Monocyte (primary cell): ENCODE results near the gene SREK1.

GRCh38 chr5:64163535-64164141 is 2.0 kb upstream of the RNF180 start:
- PRO-cap, 2 experiments, result no peak in any of the 2 experiments

DNA sequence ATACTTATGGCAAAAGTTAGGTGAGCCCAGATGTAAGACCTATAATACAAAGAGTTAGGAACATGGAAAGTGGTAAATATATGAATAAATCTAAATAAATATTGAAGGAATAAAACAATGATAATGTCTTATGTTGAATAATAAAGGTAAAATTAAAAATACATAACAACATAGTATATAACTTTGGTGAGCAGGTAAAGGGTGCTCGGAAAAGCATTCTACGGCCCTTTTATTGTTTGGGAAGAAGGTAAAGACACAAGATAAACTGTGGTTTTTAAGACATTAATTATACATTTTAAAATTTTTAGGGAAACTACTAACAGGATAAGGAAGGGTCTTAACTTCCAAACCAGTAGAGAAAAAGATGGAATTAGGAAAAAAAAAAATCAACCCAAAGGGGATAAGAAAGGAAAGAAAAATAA is 127.6 kb downstream of the CWC27 start:
- PRO-cap, 2 experiments, result no peak in any of the 2 experiments

DNA sequence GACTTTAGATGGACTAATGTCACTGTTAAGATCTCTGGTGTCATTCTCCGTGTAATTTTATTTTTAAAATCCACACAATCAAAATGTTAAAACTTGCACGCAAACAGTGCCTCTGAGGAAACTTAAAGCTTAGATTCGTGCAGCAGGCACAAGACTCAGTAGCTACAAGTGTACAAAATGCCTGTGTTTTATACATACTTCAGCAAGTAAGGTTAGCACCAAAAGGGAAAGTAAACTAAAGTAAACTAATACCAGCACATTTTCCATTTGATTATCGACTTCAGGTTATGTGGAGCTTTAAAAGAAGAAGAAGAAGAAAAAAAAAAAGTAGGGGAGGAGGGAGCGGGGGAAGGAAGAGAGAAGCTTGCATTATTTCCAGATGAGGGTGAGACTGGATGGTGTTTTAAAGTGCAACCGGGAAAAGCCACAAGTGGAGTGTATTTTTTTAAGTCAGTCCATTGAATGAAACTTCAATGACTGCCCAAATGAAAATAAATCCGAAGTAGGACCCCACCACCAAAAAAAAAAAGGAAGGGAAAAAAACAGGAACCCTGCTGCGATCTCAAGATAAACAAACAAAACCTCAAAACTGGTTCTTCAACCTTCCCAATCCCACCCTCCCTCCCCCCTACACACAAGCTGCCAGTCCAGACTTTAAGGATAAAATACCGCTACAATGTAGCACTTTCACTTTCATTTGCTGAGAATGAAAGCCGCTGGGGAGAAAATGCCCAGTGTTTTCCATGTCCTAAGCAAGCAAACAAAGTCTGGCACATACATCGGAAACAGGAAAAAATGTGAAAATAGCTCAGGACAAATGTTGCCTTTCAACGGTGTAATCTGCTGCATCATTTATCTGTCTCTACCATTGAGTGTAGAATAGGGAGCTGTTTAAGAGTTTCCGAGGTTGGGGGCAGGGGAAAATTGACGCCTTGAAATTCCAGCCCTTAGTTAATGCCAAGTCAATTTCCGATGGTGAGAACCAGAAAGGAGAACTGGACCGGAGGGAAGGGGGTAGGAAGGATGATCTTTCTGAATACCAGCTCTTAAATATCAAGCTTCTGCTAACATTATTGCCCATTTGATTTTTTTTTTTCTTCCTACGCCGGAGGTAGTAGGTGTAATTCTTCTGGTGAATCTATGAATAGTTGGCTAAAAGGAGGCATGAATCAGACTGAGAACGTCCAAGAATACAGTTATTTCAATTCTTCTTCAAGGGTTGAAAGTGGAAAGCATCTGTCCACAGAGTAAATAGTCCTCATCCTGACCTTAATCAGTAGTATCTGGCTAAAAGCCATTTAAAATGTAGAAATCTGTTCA is 962 bp upstream of the ADAMTS6 start:
- PRO-cap, 2 experiments, result no peak in any of the 2 experiments

GRCh38 chr5:65660427-65661026 is 35.7 kb downstream of the SHLD3 start:
- PRO-cap, 2 experiments, result no peak in any of the 2 experiments

DNA sequence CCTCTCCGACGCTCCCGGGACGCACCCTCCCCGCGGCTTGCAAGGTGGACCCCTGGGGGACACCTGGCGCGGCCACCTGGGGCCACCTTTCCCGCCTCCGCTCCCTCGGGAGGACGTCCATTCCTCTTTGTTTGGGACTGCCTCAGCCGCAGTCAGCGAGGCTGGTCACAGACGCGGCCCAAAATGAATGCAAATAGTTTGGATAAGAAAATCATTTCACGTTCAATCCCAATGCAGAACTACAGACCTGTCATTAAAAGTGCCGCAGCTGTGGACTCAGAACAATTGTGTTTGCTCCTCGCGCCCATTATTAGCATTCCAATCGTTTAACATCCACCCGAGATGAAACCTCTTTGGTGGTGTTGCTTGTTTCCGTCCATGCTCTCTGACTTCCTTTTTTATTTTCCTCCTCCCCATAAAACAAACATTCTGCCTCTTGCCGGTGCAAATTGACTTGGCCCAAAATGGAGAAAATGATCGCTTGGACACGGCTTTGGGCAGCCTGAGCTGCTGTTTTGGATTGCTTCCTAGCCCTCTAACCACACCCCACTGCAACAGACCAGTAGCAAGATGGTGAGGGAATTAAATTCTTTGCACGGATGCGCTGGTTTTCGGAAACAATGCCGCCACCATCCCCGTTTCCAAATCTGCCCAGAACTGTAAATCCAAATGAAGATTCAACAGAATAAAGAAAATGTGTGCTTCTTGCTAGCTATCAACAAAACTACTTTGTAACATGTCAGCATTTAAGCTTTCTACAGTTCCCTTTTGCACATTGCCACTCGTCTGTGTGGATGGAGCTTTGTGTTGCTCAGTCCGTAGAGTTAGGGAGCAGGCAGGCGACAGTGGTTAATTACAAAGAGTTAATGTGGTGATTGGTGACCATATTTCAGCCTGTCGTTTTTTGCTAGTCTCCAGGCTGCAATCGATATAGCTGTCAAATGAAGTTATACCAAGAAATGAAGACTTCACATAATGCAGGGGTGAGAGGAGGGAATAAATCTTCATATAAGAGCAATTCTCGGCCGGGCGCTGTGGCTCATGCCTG is 829 bp downstream of the NLN start:
- PRO-cap, 2 experiments, result no peak in any of the 2 experiments

DNA sequence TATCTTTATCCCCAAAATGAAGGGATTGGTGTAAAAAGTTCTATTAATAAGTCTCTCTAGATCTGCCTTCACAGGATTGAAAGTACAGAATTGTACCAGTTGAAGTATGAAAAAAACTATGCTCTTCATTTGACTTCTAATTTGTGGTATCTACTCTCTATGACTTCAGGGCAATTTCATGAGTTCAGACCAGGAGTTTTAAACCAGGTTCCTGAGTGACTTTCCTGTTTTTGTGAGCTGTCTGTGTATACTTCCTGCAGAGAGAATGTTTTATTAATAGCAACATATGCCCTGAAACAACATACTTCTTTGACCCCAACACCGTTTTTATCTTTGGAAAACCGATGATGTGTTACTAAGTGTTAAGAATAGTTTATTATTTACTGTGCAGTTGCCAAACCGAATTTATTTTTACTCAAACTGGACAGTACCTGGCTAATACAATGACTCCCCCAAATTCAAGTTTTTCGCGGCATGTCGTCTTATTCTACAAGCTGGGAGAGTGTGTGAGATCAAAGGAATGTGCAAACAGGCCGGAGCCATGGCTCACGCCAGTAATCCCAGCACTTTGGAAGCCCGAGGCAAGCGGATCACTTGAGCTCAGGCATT is 58.8 kb upstream of the ERBIN start:
- PRO-cap, 2 experiments, result no peak in any of the 2 experiments

GRCh38 chr5:65925463-65926315 is 686 bp upstream of the ERBIN start:
- PRO-cap, 2 experiments, result peak in 2 of 2 experiments; most common plus-strand start chr5:65925780 (in 1); most common minus-strand start chr5:65925535 (in 1)

DNA sequence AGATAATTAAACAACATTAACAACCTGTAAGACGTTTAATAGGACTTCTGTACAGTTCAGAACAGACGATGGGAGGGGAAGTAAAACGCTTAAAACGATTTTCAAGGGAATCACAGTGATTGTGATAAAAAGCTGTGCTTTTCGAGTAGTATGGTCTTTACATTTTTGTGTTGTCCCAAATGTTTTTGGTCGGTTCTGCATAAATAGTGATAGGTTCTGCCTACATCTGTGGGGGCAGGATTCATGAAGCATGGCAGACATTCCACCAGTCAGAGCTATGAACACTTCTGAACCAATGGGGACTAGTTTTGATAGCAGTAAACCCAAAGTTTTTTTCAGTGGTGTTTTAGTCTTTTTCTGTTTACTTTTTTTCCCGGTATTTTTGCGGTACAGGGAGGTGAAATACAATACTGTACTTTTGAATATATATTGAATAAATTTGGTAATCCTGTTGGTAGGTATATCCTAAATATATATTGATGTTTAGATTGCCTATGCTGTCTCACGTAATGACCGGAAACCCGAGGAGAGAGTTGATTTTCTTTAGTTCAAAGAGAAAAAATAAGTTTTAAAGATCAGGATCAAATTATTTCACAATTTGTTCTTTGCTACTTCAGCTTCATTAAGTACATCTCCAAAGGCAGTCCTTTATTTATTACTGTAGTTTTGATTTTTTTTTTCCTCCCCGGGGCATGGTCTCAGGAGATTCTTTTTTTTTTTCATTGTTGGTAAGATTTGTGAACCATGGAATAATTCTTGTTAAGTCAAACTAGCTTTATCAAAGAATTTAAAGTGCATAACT is 1.4 kb downstream of the ERBIN start:
- PRO-cap, 2 experiments, result no peak in any of the 2 experiments

GRCh38 chr5:66143820-66144421 is at the start of gene SREK1:
Gene SREK1, plus strand, starts transcription at chr5:66144300.
- PRO-cap, 2 experiments, result peak in 2 of 2 experiments; most common plus-strand start chr5:66144248 (in 2); most common minus-strand start chr5:66144181 (in 2)

- PRO-cap, 2 experiments, result no peak in any of the 2 experiments
These were observed 189.1 kb downstream of the SREK1 start for GRCh38 chr5:66333145-66333559.

GRCh38 chr5:66339743-66340348 is 195.7 kb downstream of the SREK1 start:
- PRO-cap, 2 experiments, result no peak in any of the 2 experiments

DNA sequence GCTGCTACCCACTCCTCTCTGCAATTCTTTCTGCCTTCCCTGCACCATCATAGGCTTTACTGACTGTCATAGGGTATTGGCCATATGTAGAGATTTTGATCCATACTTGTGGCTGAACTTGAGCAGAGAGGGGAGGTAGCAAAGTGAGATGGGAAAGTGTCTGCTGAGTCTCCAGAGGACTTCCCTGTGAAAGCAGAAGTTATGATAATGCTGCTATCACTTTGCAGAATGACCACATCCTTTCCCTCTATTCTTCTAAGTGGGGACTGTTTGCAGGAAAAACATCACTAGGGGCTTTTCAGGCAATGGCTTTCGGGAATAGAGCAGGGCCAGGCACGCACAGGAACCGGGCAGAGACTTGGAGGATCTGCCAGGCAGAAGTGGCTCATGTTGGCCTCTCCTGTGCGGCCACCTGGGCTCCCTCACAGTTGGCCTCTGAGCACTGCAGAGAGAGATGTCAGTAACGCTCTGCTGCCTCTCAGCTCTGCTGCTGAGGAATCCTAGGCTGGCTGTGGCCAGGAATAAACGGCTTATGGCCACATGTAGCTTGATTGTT is 214.6 kb downstream of the MAST4 start:
- PRO-cap, 2 experiments, result no peak in any of the 2 experiments

GRCh38 chr5:66829646-66830219 is 233.5 kb downstream of the MAST4 start:
- PRO-cap, 2 experiments, result no peak in any of the 2 experiments

DNA sequence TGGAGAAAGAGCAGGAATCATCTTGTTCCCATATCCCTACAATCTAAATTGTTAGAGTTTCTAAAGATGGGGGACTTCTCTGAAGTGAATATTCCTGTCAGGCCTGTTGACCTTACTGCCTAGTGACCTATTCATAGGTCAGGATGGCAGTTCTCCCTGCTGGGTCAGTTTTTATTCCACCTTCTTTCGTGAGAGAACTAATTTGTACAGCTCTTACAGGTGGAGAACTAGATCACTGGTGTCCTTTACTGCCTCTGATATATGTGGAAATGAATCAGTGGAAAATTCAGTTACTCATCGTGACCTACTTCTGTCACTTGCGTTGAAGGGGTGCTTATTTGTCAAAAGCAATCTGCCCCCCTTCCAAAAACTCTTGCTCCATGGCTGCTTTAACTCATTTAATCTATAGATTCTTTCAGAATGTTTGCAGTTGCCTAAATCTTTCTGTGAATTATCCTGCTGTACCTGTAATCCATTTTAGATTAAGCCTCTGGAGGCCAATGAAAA is 164.9 kb downstream of the CD180 start:
- PRO-cap, 2 experiments, result no peak in any of the 2 experiments

DNA sequence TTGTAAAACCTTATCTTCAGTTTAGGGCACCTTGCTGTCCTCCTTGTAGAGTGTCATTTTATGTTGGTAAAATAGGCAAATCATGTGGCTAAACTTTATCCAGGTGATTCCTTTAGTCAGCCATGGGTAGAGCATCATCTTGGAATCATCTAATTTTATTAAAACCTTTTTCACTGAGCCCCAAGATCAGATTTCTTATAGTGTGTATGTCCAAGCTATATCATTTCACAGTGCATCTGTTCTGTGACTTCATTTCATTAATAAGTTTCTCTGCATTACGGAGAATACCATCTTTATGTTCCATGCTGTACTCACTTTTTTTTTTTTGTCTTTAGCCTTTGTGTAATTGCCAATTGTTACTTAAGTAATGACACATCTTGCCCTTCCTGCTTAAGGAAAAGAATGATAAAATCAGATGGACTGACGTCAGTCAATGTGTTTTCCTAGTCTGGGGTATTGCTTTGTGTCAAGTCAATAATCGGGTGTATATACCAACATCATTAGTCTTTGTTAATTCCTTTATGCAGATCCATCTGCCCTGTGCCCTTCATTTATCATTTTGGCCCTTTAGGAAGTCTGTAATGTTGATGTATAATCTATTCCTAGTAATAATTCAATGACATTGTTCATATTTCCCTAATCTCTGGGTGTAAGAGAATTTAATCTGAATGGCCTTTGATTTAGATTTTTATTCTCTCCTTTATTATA is 133.6 kb downstream of the CD180 start:
- PRO-cap, 2 experiments, result no peak in any of the 2 experiments

DNA sequence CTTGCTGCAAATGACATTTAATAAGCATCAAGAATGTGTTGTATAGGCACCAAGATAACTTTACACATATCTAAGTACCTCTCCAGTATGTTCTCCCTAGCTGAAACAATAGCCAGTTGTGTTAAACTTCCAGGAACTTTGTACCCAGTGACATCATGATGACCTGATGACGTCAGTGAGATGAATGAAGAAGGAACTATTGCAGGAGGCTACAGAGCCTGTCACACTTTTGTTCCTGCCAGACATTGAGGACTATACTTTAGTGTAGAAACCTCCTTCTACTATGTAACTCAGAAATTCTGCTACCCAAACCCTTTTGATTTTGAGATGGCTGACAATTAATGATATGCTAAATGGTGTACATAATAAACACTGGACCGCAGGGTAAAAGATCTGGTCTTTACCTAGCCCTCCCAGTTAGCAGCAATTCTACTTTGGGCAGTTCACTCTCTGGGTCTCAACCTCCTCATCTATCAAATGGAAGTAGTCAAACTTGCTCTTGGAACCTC is 129.7 kb downstream of the CD180 start:
- PRO-cap, 2 experiments, result no peak in any of the 2 experiments

- PRO-cap, 2 experiments, result no peak in any of the 2 experiments
These were observed 101.9 kb downstream of the CD180 start for GRCh38 chr5:67094595-67095144.

- PRO-cap, 2 experiments, result no peak in any of the 2 experiments
These were observed 955 bp downstream of the CD180 start for GRCh38 chr5:67195454-67196233.

GRCh38 chr5:67206776-67207563 is 10.4 kb upstream of the CD180 start:
- PRO-cap, 2 experiments, result no peak in any of the 2 experiments

- PRO-cap, 2 experiments, result no peak in any of the 2 experiments
These were observed 61.0 kb upstream of the CD180 start for GRCh38 chr5:67257662-67257948.